ENCODE results near the gene PRICKLE2.

DNA sequence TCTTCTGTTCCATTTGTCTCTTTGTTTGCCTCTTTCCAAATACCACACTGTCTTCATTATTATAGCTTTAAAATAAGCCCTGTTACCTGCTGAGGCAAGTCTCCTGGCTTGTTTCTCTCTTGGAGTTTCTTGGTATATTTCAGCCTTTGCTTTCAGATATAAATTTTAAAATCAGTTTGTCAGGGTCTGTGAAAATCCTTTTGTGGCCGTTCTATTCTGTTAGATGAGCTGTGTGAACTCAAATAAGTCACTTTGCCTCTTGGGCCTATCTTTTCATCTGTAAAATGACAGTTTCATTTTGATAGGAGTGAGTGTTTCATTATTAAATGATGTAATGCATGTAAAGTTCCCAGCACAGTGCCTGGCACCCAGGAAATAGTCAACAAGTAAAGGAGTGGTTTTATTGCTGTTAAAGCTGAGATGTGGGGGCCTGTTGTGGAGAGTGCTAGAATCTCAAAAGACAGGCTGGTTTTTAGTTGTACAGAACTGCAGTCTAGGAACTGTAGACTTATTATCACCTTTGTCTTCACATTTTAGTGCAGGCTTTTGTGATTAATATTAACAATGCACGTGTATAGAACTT lies 394.4 kb upstream of the CFAP20DC start:
- PRO-cap: no peak
- RAMPAGE, long total RNA, 3 experiments: no peak in any of the 3 experiments

- PRO-cap: no peak
- RAMPAGE, long total RNA, 3 experiments: no peak in any of the 3 experiments
These were observed 768.7 kb upstream of the CFAP20DC start for GRCh38 chr3:59818599-59818892.

DNA sequence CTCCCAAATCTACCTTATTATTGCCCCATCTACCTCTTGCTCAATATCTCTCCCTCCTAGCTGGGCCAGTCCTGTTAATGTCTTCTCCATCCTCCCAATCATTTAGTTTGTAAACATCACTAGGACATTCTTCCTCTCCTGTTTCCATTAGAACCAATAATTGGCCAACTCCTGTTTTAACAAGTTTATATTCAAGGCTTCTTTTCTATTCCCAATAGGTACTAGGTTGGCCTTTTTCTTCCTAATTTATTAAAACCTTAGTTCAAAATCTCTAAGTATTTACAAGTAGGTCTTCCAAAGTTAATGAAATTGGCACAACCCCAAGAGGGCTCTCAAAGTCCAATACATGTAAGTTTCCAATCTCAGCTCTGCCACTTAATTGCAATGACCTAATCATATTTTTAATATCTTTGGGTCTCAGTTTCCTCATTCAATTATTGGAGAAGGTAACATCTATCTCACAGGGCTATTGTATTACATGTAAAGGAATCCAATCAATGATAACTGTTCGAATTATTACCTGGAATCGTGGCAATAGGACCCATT lies 823.4 kb downstream of the FHIT start:
- PRO-cap: no peak
- RAMPAGE, long total RNA, 3 experiments: no peak in any of the 3 experiments

DNA sequence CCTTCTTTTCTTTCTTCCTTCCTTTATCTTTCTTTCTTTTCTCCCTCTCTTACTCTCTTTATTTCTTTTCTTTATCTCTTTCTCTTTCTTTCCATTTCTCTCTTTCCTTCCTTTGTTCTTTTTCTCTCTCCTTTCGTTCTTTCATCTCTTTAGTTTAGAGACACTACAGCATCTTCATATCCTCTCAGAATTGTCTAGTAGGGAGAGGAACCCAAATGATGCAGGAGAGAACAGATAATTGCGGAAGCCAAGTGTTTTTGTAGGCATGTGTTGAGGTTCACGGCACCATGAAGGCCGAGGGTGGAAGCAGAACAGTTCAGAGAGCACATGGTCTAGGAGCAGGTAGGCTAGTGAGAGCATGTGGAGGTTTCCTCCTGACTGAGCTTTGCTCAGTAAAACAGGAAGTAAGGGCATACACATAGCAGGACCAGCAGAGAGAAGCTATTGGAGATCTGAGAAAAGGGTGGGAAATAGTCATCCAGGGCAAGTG lies 491.2 kb downstream of the FHIT start:
- PRO-cap: no peak
- RAMPAGE, long total RNA, 3 experiments: no peak in any of the 3 experiments

GRCh38 chr3:61250663-61251140 lies 550 bp downstream of the FHIT start:
- PRO-cap: no peak
- RAMPAGE, long total RNA, 3 experiments: no peak in any of the 3 experiments

GRCh38 chr3:61626449-61627394 lies 65.4 kb downstream of the PTPRG start:
- PRO-cap: no peak
- RAMPAGE, long total RNA, 3 experiments: no peak in any of the 3 experiments

DNA sequence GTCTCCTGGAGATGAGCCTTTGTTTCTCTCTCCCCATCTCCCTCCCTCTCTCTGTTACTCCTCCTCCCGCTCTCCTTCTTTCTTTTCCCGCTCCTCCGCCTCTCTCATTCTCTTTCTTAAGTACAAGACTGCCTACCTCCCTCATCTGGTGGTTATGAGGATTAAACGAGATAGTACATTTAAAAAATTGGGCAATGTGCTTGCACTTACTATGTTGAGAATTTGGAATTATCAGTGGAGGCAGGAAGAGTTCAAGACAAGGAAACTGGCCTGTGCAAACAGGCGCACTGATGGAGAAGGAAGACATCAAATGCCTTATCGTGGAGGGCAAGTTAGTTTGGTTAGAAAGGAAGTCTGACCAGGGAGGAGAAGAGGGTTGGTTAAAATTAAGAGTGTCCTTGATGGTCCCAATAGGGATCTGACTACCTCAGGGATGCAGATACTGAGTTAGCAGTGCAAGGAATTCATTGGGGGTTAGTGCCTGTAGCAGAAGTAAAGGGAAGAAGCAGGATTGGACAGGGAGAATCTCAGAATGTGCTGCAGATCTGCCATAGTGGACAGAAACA lies 123.7 kb downstream of the PTPRG start:
- PRO-cap: no peak
- RAMPAGE, long total RNA, 3 experiments: no peak in any of the 3 experiments

DNA sequence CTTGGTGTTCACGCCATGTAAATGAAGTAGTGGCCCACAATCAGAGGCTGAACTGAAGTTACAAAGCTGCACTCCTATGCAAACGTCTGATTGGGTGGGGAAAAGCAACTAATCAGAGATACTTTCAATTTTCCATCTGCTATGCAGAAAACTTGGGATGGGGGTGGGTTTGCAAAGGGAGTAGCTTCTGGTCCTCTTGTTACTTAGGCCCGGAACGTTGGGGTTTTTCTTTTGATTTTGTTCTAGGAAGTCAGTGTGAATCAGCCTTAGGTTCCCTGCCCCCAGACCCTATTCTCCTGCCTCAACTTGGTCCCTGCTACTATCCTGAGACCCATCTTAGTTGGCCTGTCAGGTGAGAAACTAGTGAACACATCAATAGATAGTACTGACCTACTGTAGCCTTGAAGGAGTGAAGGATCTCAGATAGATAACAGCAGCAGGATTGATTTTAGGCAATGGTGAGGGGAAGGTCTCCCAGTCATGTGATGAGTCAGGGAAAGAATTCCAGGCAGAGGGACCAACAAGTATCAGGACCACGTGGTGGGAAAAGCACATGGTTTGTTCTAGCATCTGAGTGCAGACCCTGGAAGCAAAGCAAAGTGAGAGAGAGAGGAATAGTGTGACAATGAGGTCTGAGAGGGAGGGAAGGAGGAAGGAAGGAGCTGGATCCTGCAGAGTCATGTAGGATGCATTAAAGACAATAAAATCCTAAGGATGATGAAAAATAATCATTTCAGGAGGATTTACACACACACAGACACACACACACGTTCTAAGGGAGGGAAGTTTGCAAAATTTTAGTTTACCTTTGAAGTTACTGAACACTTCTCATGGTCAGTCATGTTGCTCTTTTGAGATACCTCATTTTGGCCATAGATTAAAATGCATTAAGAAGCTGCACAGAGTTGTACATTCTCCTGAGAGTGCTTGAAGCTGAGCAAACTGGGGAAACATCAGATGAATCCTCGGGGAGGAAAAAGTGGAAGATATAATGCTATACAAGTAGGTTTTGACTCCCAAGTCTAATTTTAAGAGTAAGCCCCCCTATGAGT lies 217.3 kb downstream of the PTPRG start:
- PRO-cap: no peak
- RAMPAGE, long total RNA, 3 experiments: no peak in any of the 3 experiments

- PRO-cap: no peak
- RAMPAGE, long total RNA, 3 experiments: no peak in any of the 3 experiments
These were observed 219.0 kb downstream of the PTPRG start for GRCh38 chr3:61780300-61780776.

DNA sequence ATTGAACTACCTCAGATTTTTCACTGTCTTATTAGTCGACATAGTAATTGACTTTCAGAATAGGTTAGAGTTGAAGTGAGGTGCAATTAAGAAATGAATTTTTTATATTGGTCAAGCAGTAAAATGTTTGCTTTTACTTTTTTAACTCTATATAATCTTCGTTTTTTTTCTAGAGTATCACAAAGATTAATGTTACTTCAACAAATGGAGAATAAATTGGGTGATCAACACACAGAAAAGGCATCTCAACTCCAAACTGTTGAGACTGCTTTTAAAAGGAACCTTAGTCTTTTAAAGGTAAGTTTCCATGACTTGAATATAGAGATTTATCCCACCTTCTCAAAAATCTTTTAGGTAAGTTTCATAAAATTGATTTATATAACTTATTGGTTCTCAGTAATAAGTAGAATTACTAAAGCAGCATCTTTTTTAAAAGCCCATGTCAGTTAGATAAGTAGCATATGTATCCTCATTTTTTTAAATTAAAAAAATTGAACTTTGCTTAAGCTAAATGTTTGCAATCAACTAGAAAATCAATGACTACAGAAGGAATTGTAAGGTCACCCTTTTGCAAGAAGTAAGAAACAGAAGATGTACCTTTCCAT lies 3.0 kb downstream of the C3orf14 start:
- PRO-cap: no peak
- RAMPAGE, long total RNA, 3 experiments: no peak in any of the 3 experiments

- PRO-cap: no peak
- RAMPAGE, long total RNA, 3 experiments: no peak in any of the 3 experiments
These were observed 213.9 kb upstream of the FEZF2 start for GRCh38 chr3:62587213-62587720.

- PRO-cap: no peak
- RAMPAGE, long total RNA, 3 experiments: no peak in any of the 3 experiments
These were observed 33.3 kb downstream of the PSMD6 start for GRCh38 chr3:63990026-63990394.

DNA sequence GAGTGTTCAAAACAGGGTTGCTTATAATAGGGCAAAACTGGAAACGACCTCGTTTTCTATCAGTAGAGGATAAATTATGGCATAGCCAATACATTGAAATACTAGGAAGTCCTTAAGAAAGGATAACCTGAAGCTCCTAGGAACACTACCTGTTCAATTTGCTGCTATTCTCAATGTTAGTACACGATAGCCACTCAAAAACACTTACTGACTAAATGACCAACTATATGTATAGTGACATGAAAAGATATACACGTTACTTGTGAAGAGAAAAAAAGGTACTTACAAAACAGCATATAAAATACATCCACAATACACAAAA lies 8.0 kb downstream of the PSMD6 start:
- PRO-cap: no peak
- RAMPAGE, long total RNA, 3 experiments: no peak in any of the 3 experiments

DNA sequence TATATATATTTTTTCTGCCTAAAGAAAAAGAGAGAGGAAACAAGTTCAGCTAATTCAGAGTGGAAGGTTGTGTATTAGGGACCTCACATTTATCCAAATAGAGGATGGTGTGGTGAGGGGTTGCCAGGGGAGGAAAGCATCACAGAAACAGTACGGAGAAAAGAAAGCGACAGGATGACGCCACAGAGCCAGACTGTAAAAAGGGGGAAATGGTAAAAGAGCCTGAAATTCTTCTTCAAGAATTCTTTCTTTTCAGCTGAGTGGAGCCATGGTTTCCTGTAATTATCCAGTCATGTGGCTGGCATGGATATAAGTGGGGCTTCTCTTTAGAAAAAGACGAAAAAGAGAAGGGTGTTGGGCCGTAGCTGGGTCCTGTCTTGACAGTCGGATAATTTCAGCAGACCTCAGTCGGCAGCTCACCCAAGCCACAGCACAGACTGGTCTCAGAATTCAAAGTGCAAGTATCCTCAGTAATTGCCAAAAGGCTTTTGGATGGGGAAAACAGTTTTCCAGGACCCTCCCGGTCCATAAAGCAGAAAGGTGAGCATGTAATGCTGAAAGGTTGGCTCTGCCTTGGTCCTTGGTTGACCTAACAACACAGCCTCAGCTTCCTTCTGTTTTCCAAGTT lies 24.6 kb upstream of the PSMD6 start:
- PRO-cap: no peak
- RAMPAGE, long total RNA, 3 experiments: no peak in any of the 3 experiments

- PRO-cap: no peak
- RAMPAGE, long total RNA, 3 experiments: no peak in any of the 3 experiments
These were observed 63.5 kb downstream of the PRICKLE2 start for GRCh38 chr3:64161678-64162159.

- PRO-cap: no peak
- RAMPAGE, long total RNA, 3 experiments: no peak in any of the 3 experiments
These were observed 36.2 kb downstream of the PRICKLE2 start for GRCh38 chr3:64188918-64189658.

GRCh38 chr3:64224809-64225867 lies at the start of gene PRICKLE2:
Gene PRICKLE2 (minus strand): TSS chr3:64225466.
- PRO-cap: no peak
- RAMPAGE, long total RNA, 3 experiments: no peak in any of the 3 experiments

DNA sequence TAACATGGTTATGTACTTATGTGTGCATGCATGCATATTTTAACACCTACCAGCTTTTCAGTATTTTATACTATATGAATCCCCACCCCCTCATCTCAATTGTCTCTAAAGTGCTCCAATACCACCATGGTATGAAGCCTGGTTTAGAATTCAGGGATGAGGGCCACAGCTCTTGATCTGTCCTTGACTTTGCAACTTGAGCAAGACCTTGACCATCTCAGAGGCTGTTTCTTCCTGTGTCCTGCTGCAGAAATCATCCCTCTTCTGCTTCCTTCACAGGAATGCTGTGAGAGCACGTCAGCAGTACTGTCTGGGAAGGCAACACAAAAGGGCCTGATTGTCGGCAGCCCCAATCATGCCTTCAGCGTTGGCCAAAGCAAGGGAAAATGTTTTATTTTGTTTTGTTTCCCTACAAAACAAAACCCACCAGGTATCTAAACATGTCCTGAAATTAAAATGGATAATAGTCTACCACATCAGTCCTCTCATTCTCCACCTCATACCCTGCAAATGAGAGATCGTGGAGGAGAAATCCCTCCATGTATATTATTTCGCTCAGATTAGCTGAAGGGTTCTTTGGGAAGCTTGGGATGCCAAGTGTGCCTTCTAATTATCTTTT lies 16.3 kb upstream of the PRICKLE2 start:
- PRO-cap: no peak
- RAMPAGE, long total RNA, 3 experiments: no peak in any of the 3 experiments

GRCh38 chr3:64265632-64265940 lies 40.3 kb upstream of the PRICKLE2 start:
- PRO-cap: no peak
- RAMPAGE, long total RNA, 3 experiments: no peak in any of the 3 experiments

DNA sequence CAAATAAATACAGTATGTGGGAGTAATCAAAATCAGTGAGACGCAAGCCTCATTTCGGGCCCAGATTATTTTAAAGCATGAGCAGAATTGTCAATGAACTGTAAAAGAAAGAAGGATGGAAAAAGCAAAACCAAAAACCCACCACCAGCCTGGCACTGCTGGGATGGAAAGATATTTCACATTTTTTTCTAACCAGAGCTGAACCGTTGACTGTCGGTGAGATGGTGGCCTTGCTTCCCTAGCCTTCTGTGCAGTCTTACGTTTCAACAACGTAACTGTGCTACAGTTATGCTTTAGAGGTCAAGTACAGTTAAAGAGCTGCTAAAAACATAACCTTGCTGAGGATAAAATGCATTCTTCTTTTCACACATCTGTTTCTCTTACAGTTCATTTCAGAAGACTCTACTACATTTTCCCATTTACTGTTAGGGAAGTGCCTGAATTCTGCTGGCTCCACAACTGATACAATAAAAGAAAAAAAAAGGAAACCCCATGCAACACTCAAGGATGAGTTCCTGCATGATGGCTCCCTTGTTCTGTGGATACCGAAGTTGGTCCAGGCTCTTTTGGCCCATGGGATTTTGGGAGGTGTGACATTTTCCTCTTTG lies 160.6 kb upstream of the PRICKLE2 start:
- PRO-cap: no peak
- RAMPAGE, long total RNA, 3 experiments: no peak in any of the 3 experiments

Measured in gastrocnemius medialis (tissue), 3 donors.